Frontal cortex (tissue), 2 donors: Measurements from ENCODE around the gene CEPT1.

DNA sequence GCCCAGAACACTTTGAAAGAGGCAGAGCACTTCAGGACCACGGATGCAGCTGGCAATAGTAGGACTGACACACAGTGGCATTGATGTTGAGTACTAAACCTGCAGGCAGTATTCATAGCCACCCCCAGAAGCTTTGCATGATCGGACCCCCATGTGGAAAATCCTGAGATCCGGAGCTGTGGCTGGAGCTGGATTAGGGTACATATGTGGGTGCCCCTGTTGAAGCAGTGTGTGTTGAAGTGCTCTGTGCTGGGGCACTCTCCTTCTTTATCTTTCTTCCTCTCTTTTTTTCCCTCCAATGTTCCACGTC, 3.5 kb downstream of the GSTM5 start:
- RAMPAGE, long total RNA: no peak

DNA sequence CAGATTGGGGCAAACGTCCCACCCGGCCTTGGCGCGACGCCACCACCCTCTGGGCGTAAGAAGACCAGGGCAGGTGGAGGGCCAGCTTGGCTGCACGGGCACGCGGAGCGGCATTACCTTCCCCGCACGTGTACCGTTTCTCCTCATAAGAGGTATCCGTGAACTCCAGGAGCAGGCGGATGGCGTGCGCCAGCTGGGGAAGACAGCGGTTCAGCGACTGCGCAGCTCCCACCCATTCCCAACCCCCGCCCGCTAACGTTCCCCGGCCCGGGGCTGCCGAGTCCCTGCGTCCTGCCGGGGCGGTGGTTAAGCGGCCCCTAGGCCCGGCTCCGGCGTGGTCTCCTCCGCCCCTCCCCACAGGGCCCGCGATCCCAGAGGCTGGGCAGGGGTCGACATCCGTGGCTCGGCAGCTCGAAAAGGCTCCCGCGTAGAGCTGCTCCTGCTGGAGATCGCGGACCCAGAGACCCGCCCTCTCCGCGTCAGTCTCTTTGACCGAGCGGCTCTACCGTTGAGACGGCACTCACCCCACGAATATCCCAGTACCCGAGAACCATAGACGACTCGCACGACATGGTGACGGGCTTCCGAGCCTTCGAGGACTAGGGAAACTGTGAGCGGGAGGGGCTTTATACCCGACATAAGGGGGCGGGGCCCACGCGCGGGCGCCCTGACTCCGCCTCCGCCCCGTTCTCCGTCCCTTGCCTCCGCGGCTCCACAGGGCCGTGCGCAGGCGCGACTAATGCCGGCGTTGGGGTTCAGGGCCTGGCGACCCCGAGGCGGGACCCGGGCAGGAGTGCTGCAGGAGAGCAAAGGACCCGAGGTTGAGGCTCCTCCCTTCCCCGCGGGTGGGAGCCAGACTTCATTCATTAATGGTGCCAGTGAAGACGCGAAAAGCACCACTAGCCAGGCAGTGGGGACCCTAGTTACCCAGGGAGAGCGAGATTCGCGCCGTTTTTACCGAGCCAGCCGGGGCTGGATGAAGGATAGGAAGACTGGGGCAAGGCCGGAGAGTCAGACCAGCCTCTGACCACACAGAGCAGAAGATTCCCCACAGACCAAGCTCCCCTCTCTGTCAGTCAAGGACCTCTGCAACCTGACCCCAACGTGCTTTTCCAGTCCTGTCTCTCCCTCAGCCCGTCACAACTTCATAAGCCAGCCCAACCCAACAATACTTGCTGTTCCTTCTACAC, 727 bp downstream of the GSTM3 start:
- RAMPAGE, long total RNA: no peak

GRCh38 chr1:109864019-109864796, 46.4 kb upstream of the CSF1 start:
- RAMPAGE, long total RNA: no peak

DNA sequence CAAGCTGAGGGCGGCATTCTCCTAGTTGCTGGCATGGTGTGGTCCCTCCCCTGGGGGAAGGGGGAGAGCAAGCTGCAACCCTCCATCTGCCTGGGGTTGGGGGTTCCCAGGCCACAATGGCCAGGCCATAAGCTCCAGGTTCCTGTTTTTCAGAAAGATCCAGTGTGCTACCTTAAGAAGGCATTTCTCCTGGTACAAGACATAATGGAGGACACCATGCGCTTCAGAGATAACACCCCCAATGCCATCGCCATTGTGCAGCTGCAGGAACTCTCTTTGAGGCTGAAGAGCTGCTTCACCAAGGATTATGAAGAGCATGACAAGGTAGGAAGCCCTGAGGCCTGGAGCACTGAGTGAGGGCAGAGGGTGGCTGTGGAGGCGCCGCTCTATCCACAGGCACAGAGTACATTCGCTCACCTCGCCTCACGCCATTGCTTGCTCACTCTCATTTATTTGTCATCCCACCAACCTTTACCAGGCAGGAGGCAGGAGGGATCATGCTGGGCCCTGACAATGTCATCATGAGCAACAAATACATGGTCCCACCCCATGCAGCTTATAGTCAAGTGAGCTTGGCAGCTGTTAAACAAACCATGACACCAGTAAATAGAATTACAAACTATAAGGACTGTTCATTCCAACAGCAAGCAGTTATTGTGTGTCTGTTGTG, 6.6 kb downstream of the CSF1 start:
- RAMPAGE, long total RNA: no peak

- RAMPAGE, long total RNA: no peak
These were observed 7.5 kb upstream of the AHCYL1 start for GRCh38 chr1:109977145-109977343.

- RAMPAGE, long total RNA: no peak
These were observed 6.6 kb upstream of the AHCYL1 start for GRCh38 chr1:109978061-109978315.

DNA sequence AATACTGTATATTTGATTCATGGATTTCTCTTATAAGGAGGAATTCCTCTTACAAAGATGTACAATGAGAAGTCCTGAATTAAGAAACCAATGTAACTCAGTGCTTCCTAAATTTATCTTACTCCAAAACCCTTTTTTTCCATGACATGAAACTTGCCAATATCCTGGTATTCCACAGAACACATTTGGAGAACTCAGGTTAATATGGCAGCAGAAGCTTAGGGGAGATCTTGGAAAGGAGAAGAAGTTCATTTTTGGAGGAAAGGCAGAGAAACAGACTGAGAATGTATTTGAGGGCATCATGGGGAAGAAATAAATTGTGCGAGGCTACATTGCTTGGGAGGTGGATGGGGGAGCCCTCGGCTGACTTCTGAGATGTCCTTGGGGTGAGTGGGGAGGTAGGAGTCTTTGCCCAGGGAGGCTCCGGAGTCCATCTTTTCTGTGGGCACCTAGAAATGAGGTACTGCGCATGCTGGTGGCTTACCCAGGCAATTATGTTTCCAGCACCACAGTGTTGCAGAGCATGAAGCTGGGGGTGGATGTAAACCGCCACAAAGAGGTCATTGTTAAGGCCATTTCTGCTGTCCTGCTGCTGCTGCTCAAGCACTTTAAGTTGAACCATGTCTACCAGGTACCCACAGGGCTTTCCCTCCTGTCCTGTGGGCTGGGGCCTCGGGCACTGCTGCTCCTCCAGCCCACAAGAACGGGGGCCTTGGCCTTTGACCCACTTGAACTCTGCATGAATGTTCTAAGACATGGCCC, 14.4 kb downstream of the STRIP1 start:
- RAMPAGE, long total RNA: no peak

- RAMPAGE, long total RNA: no peak
These were observed 2.5 kb upstream of the RBM15 start for GRCh38 chr1:110336629-110337169.

DNA sequence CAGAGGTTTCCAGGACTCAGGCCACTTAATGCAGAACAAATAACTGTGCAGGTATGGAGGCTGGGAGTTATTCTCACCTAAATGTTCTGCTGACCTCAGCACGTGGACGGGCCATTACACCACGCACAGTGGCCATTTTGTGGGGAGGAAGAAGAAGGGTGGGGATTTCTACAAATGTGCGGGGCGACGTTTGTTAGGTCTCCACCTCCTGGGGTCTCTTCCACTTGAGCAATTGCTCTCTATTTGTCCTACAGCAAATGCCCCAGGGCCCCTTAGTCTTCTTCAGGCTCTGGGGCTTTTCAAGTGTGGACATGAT, 24.9 kb downstream of the PROK1 start:
- RAMPAGE, long total RNA: no peak

GRCh38 chr1:110901792-110902246, 28.9 kb downstream of the CD53 start:
- RAMPAGE, long total RNA: no peak

DNA sequence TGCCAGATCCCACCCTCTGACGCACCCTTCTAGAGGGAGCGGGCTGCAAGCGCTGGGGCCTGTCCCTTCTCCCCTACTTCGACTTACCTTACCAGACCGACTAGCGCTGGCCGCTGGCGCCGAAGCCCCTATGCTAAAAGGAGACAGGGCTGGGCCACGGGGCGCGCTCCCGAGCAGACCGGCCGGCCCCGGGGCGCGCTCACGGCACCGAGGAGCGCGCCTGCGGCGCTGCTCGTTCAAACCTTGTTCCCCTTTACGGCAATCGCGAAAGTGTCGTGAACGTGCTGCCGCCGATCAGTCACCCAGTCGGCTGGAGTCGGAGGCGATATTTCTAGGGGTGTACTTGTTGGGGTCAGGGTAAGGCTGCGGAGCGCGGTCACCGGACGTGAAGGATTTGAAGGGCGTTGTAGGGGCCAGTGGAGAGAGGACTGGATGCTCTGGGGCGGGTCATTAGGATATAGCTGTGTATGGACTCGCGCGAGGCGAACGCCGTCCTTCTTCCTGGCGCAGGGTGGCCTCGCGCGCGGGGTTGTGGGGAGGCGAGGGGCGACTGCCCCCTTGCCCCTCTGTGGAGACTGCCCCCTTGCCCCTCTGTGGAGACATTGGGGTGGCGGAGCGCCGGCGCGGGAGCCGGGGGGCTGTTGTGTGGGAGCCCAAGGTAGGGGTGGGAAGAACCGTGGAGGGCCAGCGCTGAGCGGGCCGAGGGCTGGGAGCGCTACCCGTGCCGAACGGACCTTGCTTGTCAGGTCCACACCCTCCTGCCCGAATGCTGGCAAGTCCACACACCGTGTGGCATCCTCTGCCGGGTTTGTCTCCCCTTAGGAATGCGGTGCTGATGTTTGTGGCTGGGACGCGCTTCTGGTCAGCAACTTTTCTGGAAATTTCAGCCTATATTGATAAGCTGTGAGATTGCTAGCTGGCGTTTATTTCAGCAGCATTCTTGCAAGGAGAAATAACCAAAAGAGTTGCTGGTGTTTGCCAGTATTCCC, at the start of gene CEPT1:
Gene CEPT1 (plus strand): TSS at position 273 of the 989 bp plus-strand sequence.
- RAMPAGE, long total RNA: no peak

- RAMPAGE, long total RNA: no peak
These were observed 3.6 kb upstream of the DENND2D start for GRCh38 chr1:111203610-111204907.

DNA sequence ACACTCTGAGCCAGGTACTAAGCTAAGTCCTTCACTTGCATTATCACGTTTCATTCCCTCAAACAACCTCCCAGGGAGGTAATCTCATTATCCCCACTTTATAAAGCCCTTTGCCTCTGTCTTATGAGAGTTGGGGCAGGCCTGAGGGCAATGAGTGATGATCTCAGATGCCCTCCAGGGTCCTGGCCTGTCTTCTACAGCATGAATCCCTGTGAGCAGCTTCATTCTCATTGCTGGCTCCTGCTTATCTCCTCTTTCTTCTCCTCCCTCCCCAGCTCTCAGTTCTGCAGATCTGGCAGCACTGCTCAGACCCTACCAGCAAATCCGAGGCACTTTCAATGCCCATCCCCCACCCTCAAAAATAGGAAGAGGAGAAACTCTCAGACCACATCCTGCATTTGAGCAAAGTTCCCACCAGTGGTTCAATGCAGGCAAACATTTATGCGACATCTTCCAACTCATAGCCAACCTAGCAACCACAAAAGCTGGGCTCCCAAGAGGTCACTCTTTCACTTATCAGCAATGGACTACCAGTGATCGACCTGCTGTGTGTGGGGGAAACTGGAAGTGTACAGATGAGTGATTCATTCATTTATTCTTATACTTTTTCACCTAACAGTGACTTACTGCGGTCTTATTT, 5.9 kb upstream of the CHI3L2 start:
- RAMPAGE, long total RNA: no peak

GRCh38 chr1:111228281-111228899, 877 bp downstream of the CHI3L2 start:
- RAMPAGE, long total RNA: no peak

- RAMPAGE, long total RNA: no peak
These were observed 7.9 kb upstream of the OVGP1 start for GRCh38 chr1:111435443-111435855.

- RAMPAGE, long total RNA: no peak
These were observed 8.3 kb downstream of the WDR77 start for GRCh38 chr1:111440634-111441271.

DNA sequence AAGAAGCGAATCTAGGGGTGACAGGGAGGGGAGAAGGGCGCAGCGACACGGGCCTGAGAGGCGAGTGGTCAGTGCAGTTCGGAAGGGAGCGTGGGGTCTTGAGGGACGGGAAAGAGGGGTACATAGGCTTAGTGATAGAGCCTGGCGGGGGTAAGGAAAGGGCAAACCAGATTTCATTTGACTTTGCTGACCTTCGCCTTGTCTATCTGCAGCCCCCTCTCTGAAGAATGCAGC, 278 bp downstream of the ATP5PB start:
- RAMPAGE, long total RNA: no peak

GRCh38 chr1:111504862-111505287, 1.4 kb upstream of the ADORA3 start:
- RAMPAGE, long total RNA: no peak

GRCh38 chr1:111508244-111508599, 4.8 kb upstream of the ADORA3 start:
- RAMPAGE, long total RNA: no peak

GRCh38 chr1:111516082-111516809, 12.8 kb upstream of the ADORA3 start:
- RAMPAGE, long total RNA: no peak